Thoracic aorta (tissue), 1 donor: ENCODE measurements around the genes OR2I1P, HLA-A, TRIM40 and ABCF1.

DNA sequence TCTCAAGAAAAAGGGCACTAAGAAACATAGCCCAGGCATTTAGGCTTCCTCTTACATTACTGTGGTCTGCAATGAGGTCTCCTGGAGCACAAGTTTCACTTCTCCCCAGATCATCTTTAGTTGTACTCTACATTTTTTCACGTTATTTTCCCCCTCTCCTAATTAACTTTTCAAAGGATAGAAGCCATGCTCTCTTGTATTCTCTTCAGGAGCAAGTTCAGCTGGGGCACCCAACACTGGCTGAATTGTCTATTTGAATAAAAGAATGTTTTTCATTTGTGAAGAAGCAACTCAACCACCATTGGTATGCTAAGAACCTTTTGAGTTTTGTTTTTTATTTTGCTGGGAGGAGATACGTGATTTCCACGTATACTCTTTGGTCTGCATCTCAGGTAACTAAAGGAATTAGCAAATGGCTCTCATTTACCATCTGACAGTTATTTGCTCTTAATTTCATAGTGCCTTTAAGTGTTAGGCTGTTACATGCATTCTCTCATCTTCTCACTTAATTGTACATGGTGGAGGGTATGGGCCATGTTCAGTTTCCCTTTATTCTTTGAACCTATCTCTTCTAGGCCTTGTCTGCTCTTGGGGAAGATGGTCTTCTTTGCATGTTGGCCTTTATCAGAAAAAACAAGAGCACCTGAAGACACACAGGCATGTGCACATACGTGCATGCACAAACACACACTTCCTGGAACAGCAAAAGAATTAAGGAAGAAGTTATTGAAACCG lies 22.6 kb downstream of the TRIM27 start:
- RAMPAGE, long total RNA = no peak

GRCh38 chr6:29014586-29015290 lies 9.6 kb upstream of the ZNF311 start:
- RAMPAGE, long total RNA = no peak

DNA sequence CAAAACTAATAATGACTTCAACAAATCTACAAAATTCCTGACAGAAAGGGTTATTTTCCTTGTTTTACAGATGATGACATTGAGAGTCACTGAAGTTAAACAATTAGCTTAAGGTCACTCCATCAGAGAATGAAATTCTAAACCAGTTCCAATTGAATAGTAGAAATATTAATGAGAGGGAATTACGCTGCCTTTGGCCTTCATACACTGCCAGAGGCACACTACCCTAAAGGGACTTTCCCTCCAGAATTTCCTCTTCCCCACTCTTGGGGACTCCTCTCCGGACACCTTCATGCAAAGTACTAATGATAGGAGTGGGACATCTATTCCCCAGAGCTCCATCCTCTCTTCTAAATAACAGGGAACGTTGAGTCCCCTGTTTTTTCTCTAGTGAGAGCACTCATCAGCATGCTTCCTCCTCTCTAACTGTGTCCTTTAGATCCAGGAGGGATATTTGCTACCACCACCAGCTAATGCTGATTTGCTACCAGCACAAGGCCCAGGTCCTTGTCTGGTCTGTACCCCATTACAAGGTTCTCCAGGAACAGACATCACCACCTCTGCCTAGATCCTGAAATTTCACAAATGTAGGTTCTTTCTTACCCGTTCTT lies at the start of gene OR2I1P:
Gene OR2I1P, plus strand, starts transcription at position 394 of the 611 bp plus-strand sequence.
- RAMPAGE, long total RNA = no peak

DNA sequence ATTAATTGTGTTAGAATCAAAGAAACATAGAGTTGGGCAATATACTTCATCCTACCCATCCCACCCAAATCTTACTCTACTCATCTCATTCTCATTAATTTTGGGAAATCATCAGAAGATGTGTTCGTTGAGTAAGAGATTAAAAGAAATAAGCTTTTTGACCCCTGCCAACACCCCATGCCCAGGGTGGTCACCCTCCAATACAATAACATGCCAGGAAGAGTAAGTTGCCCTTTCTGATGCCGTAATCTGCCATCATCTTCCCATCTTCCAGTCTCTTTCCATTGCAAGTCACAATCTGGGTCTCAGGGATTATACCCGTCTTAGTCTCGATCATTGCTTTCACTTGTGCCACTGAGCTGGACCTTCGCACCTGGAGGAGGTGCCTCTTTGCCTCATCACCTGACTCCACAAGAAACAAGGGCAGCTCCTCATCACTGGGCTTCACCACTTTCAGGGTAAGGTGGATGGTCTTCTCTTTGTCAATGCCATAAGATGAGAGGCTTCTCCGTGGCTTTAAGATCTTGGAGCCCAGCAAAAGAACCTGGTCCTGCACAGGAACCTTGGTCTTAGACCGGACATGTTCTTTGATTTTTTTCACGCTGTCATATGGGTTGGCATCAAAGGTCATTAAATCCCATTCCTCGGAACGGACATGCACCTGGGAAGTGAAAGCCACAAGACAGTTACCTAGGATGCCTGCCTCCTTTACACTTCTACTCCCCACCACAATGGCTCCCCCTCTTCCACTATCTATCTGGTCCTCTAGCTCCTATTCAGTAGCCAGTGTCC lies 3.6 kb downstream of the UBD start:
- RAMPAGE, long total RNA = no peak

DNA sequence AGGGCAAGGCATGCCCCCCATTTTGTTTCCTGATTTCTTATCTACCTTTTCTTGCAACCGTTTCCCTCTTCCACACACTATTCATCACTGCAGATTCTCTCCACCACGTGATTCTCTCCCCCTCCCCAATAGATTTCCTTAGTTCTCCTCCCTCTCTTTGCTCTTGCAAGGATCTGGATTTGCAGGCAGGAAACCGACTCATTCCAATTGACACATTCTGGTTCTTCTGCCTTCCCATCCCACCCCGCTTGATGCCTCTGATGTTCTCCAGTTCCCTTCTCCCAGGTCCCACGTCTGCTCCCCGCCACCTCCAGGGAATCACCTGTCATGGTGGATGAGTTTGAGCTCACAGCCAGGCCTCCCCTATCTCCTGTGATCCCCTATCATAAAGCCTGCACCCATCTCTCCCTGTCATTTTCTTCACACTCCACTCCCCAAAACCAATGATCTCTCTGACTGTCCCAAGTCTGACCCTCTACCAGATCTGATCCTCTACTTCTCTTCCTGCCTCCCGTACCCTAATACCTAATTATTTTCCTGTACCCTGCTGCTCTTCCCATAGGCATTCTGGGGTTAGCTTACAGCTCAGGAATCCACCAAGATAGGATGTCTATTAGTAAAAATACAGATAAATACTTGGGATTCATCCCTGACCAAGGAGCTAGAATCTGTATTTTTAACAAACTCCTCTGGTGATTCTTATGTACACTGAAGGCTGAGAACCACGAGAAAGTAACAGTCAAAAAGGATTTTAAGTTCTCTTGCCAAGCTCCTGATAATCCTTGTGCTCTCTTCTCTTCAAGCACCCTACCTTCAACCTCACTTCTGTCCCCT lies 7.4 kb downstream of the GABBR1 start:
- RAMPAGE, long total RNA = start-site peak on the minus strand centred at position 567 of the sequence, 953 bp wide, 18 reads

DNA sequence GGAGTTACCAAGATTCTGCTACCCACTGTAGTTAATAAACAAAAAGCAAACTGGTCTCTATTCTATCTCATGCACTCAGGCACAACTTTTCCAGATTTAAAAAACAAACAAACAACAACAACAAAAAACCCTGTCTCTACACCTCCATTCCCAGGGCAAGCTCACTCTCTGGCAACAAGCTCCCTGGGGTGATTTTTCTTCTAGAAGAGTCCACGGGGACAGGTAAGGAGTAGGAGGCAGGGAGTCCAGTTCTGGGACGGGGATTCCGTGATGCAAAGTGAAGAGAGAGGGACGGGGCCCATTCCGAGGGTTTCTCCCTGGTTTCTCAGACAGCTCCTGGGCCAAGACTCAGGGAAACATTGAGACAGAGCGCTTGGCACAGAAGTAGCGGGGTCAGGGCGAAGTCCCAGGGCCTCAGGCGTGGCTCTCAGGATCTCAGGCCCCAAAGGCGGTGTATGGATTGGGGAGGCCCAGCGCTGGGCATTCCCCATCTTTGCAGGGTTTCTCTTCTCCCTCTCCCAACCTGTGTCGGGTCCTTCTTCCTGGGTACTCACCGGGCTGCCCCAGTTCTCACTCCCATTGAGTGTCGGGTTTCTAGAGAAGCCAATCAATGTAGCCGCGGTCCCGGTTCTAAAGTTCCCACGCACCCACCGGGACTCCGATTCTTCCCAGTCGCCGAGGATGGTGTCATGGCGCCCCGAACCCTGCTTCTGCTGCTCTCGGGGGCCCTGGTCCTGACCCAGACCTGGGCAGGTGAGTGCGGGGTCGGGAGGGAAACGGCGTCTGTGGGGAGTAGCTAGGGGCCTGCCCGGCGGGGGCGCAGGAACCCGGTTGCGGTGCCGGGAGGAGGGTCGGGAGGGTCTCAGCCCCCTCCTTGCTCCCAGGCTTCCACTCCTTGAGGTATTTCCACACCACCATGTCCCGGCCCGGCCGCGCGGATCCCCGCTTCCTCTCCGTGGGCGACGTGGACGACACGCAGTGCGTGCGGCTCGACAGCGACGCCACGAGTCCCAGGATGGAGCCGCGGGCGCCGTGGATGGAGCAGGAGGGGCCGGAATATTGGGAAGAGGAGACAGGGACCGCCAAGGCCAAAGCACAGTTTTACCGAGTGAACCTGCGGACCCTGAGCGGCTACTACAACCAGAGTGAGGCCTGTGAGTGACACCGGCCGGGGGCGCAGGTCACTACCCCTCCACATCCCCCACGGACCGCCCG lies 35.7 kb upstream of the HLA-G start:
- RAMPAGE, long total RNA = no peak

GRCh38 chr6:29792768-29793142 lies 34.9 kb upstream of the HLA-G start:
- RAMPAGE, long total RNA = no peak

DNA sequence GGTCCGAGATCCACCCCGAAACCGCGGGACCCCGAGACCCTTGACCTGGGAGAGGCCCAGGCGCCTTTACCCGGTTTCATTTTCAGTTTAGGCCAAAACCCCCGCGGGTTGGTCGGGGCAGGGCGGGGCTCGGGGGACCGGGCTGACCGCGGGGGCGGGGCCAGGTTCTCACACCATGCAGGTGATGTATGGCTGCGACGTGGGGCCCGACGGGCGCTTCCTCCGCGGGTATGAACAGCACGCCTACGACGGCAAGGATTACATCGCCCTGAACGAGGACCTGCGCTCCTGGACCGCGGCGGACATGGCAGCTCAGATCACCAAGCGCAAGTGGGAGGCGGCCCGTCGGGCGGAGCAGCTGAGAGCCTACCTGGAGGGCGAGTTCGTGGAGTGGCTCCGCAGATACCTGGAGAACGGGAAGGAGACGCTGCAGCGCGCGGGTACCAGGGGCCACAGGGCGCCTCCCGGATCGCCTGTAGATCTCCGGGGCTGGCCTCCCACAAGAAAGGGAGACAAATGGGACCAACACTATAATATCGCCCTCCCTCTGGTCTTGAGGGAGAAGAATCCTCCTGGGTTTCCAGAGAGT lies 53.9 kb upstream of the HLA-A start:
- RAMPAGE, long total RNA = no peak

GRCh38 chr6:29942033-29942648 lies at the start of gene HLA-A:
Gene HLA-A (plus strand): TSS chr6:29942532.
- RAMPAGE, long total RNA = start-site peak on the plus strand at chr6:29942482-29942595, 832 reads

GRCh38 chr6:29948981-29949585 lies 6.8 kb downstream of the HLA-A start:
- RAMPAGE, long total RNA = no peak

- RAMPAGE, long total RNA = no peak
These were observed 32.5 kb downstream of the HLA-A start for GRCh38 chr6:29974879-29975261.

DNA sequence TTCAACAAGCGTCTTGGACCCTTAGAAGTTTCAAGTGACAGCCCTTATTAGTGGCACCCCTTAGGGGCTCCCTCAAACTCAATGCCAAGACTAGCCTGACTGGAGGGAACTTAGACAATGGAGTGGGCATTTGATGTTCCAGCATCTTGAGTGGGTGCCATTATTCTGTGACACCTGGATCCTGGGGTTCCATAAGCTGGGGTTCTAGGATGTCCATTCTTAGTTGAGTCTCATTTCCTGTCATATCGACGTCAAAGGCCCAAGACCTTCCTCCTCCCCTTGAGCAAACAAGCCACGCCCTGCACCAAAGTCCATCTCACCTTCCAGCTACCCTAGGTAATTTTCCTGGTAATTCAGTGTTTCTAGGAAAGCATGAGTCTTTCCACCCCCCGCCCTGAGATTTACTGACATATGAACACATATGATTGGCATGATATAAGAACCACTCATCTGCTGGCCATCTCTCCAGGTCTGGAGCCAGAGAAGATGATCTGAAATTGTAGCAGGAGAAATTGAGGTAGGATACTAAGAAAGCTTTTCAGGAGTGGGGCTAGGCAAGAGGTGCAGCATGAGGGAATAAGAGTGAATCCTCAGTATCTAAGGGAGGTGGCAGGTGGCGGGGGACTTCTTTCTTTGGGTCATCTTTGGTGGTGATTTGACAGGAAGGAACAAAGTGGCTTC lies at the start of gene TRIM40:
Gene TRIM40, plus strand, starts transcription at position 468 of the 681 bp plus-strand sequence.
- RAMPAGE, long total RNA = no peak

DNA sequence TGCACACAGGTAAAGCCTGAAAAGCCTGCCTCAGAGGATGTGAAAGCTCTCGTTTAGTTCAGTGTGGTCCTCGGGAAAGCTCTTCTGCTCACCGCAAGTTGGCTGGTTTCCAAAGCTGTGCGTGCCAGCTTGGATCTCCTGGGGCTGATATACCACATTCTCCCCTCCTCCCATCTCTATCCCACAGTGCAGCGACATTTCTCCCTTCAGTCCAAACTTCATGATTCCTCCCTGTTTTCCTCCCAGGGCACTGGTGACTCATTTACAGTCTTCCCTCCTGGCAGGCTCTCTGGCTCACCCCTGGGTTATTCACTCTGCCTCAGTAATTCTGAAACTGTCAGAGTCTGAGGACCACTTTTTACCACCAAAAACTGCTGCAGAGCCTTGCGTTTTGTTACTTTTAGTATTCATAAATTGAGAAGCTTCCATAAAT lies 6.3 kb downstream of the TRIM10 start:
- RAMPAGE, long total RNA = no peak

DNA sequence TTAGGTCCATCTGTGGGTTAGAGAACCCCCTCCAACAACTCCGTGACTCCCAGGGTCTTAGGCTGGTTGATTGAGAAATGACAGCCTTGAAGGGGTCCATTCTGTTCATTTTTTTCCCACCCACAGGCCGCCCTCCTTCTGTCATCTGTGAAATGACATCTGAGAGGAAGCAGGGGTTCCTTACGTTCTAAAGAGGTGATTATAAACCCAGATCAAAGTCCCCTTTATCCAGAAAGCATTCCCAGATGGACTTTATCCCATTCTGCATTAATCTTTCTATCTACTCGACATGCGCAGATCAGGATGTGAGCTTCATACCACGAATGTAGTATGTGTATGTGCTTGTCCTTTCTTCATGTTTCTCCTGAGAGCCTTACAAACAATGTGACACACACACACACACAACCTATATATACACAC lies 5.9 kb downstream of the TRIM10 start:
- RAMPAGE, long total RNA = no peak

GRCh38 chr6:30160763-30161146 lies 256 bp downstream of the TRIM10 start:
- RAMPAGE, long total RNA = no peak

- RAMPAGE, long total RNA = no peak
These were observed 26.2 kb upstream of the TRIM39 start for GRCh38 chr6:30300285-30301131.

DNA sequence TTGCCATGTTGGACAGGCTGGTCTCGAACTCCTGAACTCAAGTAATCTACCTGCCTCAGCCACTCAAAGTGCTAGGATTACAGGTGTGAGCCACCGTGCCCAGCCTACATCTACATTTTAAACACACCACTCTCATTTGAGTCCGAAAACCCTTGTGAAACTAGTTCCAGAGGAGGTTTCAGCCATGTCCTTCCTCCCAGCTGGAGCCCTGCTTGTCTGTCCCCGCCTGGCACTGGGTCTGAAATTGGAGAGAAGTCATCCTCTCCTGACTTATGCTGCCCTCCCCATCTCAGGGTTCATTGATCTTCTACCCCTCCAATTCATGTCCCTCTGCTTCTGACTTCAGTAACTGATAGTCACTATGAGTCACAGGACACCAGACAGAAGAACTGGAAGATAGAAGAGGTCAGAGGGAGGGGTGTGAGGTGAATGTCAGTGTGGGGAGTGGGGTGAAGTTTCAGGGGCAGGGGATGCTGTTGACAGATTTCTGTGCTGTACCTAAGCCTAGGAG lies 854 bp upstream of the RPP21 start:
- RAMPAGE, long total RNA = no peak

DNA sequence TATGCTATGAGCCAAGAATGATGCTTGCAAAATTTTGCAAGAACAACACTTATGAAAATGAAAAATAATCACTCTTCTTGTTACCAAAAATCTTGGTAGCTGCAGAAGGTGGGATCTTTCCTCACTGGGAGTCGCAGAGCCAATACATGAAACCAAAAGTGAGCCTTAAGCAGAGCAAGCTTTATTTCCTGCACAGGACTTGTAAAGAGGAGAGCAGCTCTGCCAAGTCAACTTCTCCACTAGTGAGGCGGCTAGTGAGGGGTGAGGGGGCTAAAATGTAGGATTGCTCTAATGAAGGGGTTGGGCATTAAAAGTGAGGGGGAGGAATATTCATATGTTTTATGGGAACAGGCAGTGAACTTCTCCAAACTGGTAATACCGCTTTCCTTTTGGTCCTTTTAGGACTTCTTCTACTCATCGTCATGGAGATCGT lies 1.6 kb upstream of the HLA-E start:
- RAMPAGE, long total RNA = no peak

DNA sequence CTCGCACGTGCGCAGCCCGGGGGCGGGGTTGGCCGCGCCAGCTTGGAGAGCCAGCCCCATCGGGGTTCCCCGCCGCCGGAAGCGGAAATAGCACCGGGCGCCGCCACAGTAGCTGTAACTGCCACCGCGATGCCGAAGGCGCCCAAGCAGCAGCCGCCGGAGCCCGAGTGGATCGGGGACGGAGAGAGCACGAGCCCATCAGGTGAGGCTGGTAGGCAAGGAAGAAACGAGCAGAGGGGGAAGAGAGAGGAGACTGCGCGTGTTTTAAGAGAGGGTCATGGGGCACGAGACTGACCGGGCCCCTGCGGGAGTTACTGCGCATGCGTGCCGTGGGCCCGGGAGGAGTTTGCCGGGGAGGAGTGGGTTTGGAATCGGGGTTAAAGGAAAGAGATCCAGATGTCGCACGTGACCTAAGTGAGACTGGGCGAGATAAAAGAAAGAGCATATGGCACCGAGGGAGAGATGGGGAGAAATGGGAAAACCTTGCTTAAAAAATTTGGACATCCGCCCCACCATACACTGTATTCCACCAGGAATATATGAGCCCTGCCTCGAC lies at the start of gene ABCF1:
Gene ABCF1, plus strand, starts transcription at position 84 of the 556 bp plus-strand sequence.
- RAMPAGE, long total RNA = start-site peak on the plus strand centred at position 116 of the sequence, 76 bp wide, 1,554 reads

- RAMPAGE, long total RNA = no peak
These were observed 15.2 kb downstream of the PPP1R10 start for GRCh38 chr6:30601460-30602610.